Uterus (tissue), 7 donors: ENCODE measurements around the genes PSEN2 and COQ8A.

DNA sequence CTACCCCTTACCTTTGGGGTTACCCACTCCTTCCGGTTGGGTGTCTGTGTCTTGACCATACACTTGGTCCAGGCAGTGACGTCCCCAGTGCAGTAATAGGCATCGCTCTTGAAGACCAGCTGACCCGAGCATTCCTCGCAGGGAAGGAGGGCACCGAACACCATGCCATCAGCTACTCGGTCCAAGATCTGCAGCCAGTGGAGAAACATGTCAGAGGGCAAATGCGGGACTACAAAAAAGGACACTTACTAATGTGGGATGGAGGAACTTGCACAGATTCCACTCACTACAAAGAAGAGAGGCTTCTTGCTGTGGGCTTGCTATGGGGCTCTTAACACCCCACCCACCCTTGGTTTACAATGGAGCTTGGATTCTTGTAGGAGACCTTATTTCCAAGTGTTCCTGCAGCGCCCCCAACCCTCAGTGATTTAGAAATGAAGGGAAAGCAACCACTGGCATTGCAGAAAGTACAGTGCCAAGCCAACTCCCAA lies 22.4 kb downstream of the PARP1 start:
- PRO-cap, 4 experiments = no peak in any of the 4 experiments
- RAMPAGE, long total RNA, 2 experiments = start-site peak on the minus strand in 1 of 2 experiments, centred at position 81 of the sequence, 17 reads per replicate
- RRBS = no CpG with 5 or more reads among the region's 9 CpGs

DNA sequence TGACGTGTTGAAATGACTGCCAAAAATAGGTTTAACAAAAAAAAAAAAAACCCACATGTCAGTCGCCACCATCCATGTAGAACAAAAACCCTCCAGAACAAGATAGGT lies 700 bp downstream of the PARP1 start:
- PRO-cap, 4 experiments = no peak in any of the 4 experiments
- RAMPAGE, long total RNA, 2 experiments = no peak in any of the 2 experiments
- RRBS = no CpG with 5 or more reads among the region's 2 CpGs

DNA sequence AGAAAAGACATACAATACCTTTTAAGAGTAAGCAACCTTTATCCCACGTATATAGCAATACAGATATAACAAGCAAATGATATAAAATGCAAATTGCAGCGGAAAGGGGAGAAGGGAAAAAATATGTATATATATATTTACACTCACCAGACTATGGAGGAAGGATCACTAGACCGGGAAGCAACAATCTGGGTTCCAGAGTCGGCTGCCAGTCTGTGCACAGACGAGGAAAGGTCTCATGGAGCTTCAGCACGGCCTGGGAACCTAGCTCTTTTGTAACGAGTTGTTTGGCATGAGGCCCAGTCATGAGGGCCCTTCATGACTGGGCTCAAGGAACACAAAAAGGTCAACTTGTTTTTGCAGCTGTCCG lies 6.1 kb upstream of the STUM start:
- PRO-cap, 4 experiments = no peak in any of the 4 experiments
- RAMPAGE, long total RNA, 2 experiments = start-site peak on the minus strand in 1 of 2 experiments, centred at position 243 of the sequence, 22 reads per replicate
- RRBS = no CpG with 5 or more reads among the region's 8 CpGs

DNA sequence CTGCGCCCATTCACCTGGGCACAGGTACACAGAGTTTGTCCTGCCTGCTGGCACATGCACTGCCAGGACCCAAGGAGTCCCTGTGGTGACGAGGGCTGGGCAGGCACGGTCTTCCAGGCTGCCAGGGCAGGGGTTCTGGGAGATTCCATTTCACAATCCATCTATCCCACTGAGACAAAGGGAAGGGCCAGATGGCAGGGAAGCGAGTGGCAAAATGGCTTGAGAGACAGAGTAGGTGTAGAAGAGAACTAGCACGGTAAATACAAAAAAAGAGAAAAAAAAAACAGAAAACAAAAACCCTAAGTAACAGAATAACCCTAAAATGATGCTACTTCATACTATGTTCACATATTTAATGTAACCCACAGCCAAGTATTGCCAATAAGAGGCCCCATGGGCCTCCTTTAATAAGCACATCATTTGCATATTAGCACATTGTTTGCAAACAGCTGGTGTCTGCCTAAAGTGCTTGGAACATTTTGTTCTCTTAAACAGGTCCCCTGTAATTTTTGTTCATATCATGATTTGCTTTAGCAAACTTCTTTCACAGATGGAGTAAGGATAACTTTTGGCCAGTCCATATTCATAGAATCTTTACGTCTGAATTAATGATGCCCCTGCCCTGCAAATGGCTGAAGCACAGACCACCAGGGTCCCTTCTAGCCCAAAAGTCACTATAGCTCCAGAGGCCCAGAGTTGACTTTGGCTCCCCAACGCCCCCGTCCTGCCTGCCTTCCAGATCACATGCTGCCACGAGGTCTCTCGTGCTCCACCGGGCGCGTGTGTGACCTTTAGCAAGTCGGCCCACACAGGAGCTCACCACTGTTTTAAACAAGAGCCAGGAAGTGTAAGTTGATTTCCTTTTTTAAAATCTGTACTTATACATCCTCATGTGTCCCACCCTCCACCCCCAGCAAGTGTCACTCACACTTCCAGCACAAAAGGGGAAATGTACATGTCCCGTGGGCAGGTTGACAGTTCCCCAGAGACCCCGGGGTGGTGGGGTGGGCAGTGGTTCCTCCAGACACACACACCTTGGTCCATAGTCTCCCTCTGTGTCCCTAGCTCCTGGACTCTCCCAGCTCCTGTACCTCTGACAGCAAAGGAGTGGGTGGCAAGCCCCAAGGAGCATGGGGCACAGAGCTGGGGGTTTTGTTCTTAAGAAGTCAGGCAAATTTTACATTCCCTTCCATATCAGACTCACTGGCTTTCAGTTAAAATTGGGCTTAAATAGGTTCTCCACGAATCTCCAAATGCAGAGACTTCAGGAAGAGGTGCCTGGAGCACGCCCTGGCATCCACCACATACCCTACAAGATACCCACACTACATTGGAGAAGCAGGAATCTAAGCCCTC lies 84.2 kb downstream of the STUM start:
- PRO-cap, 4 experiments = no peak in any of the 4 experiments
- RAMPAGE, long total RNA, 2 experiments = no peak in any of the 2 experiments
- RRBS = no CpG with 5 or more reads among the region's 18 CpGs

GRCh38 chr1:226653212-226654620 lies 85.4 kb downstream of the ITPKB start:
- PRO-cap, 4 experiments = peak in 4 of 4 experiments; most common plus-strand start chr1:226654284 (in 4); most common minus-strand start chr1:226654008 (in 1)
- RAMPAGE, long total RNA, 2 experiments = no peak in any of the 2 experiments
- RRBS = 43% methylated on average over 2 of the region's 23 CpGs

- PRO-cap, 4 experiments = no peak in any of the 4 experiments
- RAMPAGE, long total RNA, 2 experiments = no peak in any of the 2 experiments
- RRBS = no CpG with 5 or more reads among the region's 4 CpGs
Observed at GRCh38 chr1:226682740-226683352, 56.2 kb downstream of the ITPKB start.

DNA sequence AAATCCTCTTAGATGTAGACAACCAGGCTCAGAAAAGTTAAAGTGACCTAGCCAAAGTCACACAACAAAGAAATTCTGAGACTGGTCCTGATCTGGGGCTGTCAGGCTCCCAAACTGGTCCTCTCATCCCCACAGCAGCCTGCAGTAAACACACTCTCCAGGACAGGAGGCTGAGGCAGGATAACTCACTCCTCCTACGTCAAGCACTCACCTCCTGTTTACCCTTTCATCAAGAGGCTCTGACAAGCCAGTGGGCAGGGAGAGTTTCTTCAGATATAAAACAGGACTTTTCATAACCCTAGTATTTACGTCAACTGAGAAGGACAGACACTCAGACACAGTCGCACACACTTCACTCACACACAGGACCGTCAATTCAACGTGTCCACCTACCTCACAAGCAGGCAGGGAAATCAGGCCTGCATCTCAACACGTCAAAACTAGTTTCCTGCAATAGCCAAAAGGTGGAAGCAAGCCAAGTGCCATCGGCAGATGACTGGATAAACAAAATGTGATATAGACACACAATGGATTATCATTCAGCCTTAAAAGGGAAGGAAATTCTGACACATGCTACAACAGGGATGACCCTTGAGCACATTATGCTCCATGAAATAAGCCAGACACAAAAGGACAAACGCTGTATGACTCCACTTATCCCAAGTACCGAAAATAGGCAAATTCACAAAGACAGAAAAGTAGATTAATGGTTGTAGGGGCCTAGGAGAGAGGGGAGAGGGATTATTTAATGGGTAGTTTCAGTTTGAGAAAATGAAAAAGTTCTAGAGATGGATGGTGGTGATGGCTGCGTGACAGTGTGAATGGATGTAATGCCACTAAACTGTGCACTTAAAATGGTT lies 48.5 kb downstream of the ITPKB start:
- PRO-cap, 4 experiments = peak in 4 of 4 experiments; most common plus-strand start position 304 of the sequence (in 2); most common minus-strand start position 146 of the sequence (in 2)
- RAMPAGE, long total RNA, 2 experiments = no peak in any of the 2 experiments
- RRBS = no CpG with 5 or more reads among the region's 10 CpGs

DNA sequence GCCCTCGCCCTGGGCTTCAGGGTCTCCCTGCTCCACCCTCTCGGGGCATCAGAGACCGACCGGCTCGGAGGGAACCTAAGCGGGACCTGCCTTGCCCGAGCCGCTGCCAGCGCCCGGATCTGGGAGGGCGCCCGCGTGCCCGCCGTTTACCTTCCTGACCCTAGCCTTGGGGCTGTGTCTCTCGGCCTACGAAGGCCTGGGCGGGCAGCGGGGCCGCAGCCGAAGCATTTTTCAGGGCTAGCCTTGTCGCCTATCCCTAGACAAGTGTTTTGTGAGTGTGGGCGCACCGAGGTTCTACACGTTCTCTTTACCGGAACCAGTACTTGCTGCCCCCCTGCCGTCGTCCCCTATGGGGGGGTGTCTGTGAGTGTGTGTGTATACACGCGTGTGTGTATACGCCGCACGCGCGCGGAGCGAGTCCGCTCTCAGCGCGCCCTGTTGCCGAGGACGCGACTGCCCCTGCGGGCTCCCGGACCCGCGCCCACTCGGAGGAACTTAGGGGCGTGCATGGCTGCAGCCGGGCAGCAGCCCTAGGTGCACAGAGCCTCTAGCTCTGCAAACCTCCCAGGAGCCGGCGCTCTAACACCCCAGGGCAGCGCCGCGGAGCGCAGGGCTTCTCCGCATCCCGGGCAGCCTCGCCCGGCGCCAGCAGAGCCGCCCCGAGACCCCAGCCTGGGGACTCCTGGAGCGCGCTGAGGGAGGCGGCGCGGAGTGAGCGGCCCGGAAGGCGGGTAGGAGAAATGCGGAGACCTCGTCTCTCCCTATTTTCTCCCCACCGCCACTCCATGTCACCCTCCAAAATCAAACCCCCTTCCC lies 775 bp downstream of the ITPKB start:
- PRO-cap, 4 experiments = peak in 4 of 4 experiments; most common plus-strand start position 51 of the sequence (in 2); most common minus-strand start position 674 of the sequence (in 3)
- RAMPAGE, long total RNA, 2 experiments = no peak in any of the 2 experiments
- RRBS = 2% methylated on average over 35 of the region's 74 CpGs

- PRO-cap, 4 experiments = peak in 4 of 4 experiments; most common plus-strand start chr1:226800191 (in 3); most common minus-strand start chr1:226800001 (in 4)
- RAMPAGE, long total RNA, 2 experiments = no peak in any of the 2 experiments
- RRBS = no CpG with 5 or more reads among the region's 12 CpGs
Observed at GRCh38 chr1:226799706-226800604, 60.9 kb upstream of the ITPKB start.

DNA sequence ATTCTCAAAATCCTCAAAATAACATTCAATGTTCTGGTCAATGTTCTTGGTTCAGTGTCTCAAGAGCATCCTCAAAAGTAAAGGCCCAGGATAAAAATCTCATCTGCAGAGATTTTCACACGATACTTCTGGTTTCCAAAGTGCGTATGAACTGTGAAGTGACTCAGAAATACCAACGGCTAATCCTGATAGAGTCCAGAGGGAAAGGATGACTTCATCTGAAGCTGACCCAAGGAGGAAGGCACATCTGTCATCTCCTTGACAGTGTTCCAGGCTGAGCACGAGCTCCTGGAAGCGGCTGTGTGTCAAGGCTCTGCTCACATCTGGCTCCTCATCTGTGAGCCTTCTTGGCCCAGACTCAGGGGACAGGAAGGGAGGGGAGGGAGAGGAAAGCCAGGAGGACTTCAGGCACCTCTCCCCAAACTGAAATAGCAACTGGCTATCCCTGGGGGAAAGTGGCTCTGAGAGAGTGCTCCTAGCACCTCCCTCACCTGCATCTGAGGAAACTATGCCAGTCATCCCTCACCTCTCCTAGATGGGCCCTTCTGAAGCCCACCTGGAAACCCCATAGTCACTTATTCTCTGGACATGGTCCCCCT lies 49.1 kb upstream of the PSEN2 start:
- PRO-cap, 4 experiments = peak in 4 of 4 experiments; most common plus-strand start position 368 of the sequence (in 3); most common minus-strand start position 72 of the sequence (in 2)
- RAMPAGE, long total RNA, 2 experiments = no peak in any of the 2 experiments
- RRBS = no CpG with 5 or more reads among the region's 5 CpGs

- PRO-cap, 4 experiments = peak in 4 of 4 experiments; most common plus-strand start chr1:226870620 (in 3); most common minus-strand start chr1:226870502 (in 2)
- RAMPAGE, long total RNA, 2 experiments = start-site peak on the plus strand in 1 of 2 experiments, at chr1:226870338-226870890 at its widest, 185 reads per replicate
- RRBS = 1% methylated on average over 34 of the region's 43 CpGs
Observed at GRCh38 chr1:226870175-226870688, at the start of gene PSEN2. TSS of gene PSEN2 (plus strand) at chr1:226870616.

- PRO-cap, 4 experiments = peak in 2 of 4 experiments; most common plus-strand start chr1:226876203 (in 2); most common minus-strand start chr1:226875965 (in 1)
- RAMPAGE, long total RNA, 2 experiments = no peak in any of the 2 experiments
- RRBS = no CpG with 5 or more reads among the region's 10 CpGs
Observed at GRCh38 chr1:226875860-226876485, 5.6 kb downstream of the PSEN2 start.

DNA sequence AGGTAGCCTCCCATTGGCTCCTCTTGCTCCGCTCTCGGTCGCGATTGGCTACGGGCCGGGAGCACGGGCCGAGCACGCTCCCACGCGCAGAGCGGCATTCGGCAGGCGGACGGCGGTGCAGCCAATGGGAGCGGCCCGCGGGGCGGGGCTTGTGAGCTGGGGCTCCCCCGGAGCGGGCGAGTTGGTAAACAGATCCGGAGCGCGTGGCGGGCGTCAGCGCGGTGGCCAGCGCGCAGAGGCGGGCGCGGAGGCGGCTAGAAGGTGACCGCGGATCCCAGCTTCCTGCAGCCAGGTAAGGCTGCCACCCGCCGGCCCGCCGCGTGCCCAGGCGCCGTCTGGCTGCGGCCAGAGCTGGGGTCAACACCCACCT lies at the start of gene COQ8A:
Gene COQ8A, plus strand, starts transcription at position 187 of the 370 bp plus-strand sequence.
- PRO-cap, 4 experiments = peak in 4 of 4 experiments; most common plus-strand start position 191 of the sequence (in 4)
- RAMPAGE, long total RNA, 2 experiments = start-site peak on the plus strand in 1 of 2 experiments, centred at position 224 of the sequence, 25 reads per replicate
- RRBS = 1% methylated on average over 25 of the region's 46 CpGs

DNA sequence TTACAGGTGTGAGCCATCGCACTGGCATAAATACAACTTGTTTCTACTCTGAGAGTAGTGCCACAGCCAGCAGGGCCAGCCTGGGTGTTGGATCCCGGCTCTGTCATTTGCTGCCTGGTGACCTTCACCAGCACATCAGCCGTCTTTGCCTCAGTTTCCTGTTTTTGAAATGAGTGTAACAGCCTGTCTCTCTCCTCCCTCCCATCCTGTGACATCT lies 23.7 kb downstream of the COQ8A start:
- PRO-cap, 4 experiments = no peak in any of the 4 experiments
- RAMPAGE, long total RNA, 2 experiments = no peak in any of the 2 experiments
- RRBS = no CpG with 5 or more reads among the region's 3 CpGs

GRCh38 chr1:226986795-226987687 lies 46.9 kb downstream of the COQ8A start:
- PRO-cap, 4 experiments = no peak in any of the 4 experiments
- RAMPAGE, long total RNA, 2 experiments = no peak in any of the 2 experiments
- RRBS = no CpG with 5 or more reads among the region's 23 CpGs

DNA sequence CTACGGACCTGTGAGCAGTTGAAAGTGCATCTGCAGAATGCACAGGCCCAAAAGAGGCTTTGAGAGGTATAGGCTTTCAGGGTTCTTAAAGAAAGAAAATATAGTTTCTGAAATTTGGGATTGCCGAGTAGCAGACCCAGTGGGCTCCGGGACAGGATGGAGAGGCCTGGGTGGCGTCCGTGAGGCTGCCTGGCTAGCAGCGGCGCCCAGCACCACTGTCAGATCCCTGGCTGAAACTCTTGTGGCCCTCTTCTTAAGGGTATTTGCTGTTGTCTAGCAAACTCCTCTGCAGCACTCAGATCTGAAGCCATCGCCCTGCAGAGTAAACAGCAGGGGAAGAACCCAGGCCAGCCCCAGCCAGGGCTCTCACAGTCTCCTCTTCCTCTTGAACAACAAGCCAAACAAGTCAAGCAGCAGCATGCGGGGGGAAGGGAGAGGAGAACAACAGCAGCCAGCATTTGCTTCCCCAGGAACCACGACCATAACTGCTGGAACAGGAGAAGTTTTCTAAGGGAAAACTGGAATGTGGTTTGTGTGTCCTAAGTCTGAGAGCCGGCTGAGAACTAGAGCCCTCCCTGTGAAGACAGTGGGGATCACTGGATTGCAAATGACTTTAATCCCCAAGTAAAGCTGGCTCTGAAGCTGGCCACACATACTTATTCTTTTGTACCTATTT lies 48.1 kb downstream of the COQ8A start:
- PRO-cap, 4 experiments = no peak in any of the 4 experiments
- RAMPAGE, long total RNA, 2 experiments = no peak in any of the 2 experiments
- RRBS = no CpG with 5 or more reads among the region's 11 CpGs

GRCh38 chr1:227112101-227112657 lies 172.1 kb downstream of the COQ8A start:
- PRO-cap, 4 experiments = no peak in any of the 4 experiments
- RAMPAGE, long total RNA, 2 experiments = start-site peak on the minus strand in 1 of 2 experiments, at chr1:227112324-227112523 at its widest, 7 reads per replicate
- RRBS = no CpG with 5 or more reads among the region's 4 CpGs

DNA sequence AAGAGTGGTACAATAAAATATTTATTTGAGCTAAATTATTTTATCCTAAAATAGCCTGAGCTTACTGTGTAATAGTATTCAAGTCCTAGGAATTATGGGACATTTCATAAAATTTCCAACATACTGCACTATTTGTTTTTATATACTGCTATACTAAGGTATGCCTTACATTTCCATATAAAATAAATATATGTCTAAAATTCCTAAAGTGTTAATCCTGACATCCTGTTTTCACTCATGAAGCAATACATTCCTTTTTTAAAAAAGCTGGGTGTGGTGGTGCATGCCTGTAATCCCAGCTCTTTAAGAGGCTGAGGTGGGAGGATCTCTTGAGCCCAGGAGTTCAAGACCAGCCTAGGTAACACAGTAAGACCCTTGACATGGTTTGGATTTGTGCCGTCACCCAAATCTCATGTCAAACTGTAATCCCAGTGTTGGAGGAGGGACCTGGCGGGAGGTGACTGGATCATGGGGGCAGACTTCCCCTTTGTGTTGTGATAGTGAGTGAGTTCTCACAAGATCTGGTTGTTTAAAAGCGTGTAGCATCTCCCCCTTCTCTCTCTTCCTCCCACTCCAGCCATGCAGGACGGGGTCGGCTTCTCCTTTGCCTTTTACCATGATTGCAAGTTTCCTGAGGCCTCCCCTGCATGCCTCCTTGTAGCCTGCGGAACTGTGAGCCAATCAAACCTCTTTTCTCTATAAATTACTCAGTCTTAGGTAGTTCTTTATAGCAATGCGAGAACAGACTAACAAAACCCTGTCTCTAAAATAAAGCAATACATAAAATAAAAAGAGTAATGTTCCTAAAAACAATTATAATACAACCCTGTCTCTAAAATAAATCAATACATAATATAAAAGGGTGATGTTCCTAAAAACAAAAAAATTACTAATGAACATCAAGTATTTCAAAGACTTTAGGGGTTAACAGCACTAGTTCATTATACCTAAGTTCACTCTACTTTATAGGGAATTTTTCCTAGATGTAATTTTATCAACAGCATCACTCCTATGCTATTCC lies 5.7 kb downstream of the CDC42BPA start:
- PRO-cap, 4 experiments = no peak in any of the 4 experiments
- RAMPAGE, long total RNA, 2 experiments = no peak in any of the 2 experiments
- RRBS = no CpG with 5 or more reads among the region's 7 CpGs

DNA sequence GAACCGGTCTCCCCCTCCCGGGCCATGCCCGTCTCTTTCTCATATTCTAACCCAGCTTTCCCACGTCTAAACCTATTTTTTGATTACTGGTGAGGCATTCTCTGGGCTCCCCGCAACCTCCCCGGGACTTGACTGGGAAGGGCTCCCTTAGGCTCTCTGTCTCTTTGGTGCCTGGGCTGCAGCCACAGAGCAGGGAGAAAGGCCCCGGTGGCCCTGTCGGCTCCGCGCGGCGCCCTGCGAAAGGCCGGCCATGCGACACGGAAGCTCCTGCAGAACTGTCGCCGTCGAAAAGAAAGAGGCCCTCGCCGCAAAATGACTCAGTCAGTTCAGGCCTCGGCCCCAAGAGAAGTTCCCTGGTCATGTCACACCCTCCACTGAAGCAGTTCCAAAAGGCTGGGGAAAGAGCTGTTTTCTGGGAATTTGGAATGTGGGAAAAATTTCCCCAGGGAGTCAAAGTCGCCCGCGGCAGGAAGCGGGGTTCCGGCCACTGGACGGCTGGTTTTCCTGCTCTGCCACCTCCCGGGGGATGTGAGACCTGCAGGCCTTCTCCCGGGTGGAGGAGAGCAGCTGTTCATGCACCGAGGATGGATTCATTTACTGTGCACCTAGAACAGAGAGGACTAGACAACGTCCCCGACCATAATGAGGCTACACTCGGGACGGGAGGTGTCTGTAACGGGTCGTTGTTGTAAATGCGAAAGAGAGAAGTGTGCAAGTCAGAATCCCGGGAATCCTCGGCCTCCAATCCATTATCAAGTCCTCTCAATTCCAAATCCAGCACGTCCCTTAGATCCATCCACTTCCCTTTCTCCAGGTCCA lies 115.8 kb upstream of the ZNF678 start:
- PRO-cap, 4 experiments = peak in 1 of 4 experiments; most common minus-strand start position 277 of the sequence (in 1)
- RAMPAGE, long total RNA, 2 experiments = no peak in any of the 2 experiments
- RRBS = 42% methylated on average over 13 of the region's 41 CpGs

- PRO-cap, 4 experiments = peak in 2 of 4 experiments; most common plus-strand start chr1:227559126 (in 2); most common minus-strand start chr1:227558952 (in 1)
- RAMPAGE, long total RNA, 2 experiments = no peak in any of the 2 experiments
- RRBS = no CpG with 5 or more reads among the region's 17 CpGs
Observed at GRCh38 chr1:227558844-227559408, 4.4 kb upstream of the ZNF678 start.